Right common carotid artery plus branches (tissue), 1 donor: Measurements from ENCODE around the gene FAM172A.

DNA sequence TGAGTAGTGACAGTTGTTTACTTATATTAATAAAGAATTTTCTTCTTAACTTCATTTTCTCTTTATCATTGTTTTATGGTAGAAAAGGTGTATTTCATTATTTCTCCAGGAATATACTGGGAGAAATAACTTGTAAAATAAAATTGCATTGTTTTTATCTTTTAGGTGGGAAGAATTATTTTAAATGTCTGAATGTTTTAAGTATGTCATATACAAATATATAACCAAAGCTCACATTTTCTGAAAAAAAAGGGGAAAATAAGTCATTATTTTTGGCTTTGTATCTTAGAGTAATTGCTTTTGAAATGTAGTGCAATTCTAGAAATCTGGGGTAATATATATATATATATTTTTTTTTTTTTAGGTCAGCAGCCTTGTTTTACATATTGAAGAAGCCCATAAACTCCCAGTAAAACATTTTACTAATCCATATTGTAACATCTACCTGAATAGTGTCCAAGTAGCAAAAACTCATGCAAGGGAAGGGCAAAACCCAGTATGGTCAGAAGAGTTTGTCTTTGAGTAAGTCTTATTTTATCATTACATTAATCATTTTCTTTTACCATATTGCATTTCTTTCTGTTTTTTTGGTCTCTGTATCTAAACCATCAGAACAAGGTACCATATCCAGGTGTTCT is 38.8 kb downstream of the CCNH start:
- PRO-cap = no peak

DNA sequence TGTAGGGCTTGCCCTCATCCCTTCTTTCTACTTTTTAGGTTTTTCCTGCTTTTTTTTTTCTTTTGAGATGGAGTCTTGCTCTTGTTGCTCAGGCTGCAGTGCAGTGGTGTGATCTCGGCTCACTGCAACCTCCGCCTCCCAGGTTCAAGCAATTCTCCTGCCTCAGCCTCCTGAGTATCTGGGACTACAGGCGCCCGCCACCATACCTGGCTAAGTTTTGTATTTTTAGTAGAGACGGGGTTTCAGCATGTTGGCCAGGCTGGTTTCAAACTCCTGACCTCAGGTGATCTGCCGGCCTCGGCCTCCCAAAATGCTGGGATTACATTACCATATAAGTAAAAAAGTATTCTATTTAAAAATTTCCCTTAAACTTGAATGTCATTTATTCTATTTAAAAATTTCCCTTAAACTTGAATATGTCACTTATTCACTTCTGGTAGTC is 37.5 kb downstream of the CCNH start:
- PRO-cap = no peak

DNA sequence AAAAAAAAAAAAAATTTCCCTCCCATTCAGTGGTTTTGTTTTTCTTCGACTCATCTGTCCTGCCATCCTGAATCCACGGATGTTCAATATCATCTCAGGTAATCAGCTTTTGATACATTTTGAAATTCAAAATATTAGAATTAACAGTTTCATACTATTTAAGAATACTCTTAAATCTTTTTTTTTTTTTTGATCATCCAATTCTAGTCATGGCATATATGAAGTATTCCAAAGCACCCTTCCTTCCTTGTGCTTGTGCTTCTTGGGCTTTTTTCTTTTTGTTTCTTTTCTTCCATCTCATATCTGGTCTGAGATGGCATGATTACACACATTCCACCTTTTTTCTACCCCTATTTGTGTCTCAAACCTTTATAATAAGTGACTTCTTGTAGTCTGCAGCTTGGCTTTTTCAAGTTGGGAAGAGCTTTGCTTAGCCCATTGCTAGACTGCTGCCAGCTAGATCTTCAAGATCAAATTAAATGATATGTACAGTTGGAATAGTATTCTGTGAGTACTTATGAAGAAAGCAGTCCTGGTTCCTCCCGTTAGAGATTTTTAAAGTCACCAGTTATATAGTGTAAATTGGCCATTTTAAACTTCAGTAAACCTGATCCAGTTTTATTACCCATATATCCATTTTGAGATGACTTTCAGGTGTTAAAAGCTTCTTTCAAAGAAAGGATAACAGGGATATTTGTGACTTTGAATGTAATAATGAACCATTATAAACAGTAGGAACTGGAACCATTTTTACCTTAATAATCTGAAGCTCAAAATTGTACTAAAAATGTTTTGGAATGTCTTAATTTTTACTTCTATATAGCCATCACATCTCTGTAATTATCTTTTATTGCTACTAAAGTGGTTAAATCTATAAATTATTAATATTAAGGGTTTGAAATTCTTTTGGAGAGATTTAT is 28.8 kb downstream of the CCNH start:
- PRO-cap = no peak

DNA sequence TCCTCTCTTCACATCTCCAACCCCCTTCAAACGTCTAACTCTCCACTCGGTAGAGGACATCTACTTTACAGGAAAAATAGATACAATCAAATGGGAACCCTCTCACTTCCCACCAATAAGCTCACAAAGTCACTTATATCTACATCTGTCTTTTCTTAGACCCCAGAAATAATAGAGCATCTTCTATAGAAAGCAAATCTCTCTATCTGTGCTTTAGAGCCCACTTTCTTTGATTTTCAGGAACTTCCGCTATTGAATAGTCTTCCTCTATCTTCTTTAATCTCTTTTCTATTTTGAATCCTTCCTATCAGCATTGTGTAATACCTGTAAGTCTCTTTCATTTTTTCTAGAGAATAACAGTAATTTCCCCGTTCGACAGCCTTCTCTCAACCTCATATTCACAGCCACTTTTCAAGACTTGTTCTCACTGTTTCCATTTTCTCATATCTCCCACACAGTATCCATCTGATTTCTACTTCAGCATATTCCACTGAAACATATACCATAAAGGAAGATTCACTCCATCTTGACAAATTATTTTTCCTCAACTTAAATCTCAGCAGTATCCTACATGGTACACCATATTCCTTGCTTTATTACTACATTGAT is 26.8 kb downstream of the TMEM161B start:
- PRO-cap = no peak

DNA sequence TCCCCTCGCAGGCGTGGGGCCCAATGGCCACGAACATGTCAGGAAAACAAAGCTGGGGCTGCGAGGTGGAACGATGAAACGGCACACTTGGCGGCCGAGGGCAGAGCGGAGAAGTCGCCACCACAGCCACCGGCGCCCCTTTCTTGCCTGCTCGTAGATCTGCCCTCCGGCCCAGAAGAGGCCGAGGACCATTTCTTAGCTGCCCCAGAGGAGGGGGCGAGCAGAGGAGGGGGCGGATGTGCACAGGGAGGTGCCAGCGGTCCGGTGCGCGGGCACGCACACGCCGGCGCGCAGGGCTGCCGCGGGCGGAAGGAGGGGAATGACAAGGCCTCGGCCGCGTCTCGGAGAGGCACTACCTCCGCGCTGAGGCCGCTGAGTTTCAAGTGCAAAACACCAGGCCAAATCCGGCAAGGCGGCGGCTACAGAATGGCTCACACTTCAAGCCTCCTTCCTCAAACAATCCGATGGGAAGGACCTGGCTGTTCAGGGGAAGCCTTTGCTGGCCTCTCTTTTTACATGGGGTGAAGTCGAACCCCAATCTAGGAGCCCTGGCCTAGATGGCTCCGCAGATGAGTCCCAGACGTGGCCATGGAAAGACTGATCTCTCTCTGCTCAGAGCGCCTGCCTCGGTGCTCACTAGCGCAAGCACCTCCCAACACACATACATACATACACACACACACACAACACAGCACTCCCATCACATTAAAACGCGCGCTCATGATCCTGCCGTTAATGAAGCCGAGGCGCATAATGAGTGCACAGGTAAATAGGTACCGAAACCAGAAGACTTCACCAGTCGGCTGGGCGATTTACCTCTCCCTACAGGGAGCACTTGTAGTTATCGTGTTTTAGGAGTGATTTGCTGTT is 208.1 kb downstream of the MEF2C start:
- PRO-cap = bidirectional peak, plus-strand start at position 84 of the sequence, minus-strand start outside the sequence

GRCh38 chr5:88677920-88678932 is 204.8 kb downstream of the MEF2C start:
- PRO-cap = no peak

GRCh38 chr5:88689116-88689707 is 193.8 kb downstream of the MEF2C start:
- PRO-cap = no peak

GRCh38 chr5:88732139-88732622 is 150.8 kb downstream of the MEF2C start:
- PRO-cap = no peak

DNA sequence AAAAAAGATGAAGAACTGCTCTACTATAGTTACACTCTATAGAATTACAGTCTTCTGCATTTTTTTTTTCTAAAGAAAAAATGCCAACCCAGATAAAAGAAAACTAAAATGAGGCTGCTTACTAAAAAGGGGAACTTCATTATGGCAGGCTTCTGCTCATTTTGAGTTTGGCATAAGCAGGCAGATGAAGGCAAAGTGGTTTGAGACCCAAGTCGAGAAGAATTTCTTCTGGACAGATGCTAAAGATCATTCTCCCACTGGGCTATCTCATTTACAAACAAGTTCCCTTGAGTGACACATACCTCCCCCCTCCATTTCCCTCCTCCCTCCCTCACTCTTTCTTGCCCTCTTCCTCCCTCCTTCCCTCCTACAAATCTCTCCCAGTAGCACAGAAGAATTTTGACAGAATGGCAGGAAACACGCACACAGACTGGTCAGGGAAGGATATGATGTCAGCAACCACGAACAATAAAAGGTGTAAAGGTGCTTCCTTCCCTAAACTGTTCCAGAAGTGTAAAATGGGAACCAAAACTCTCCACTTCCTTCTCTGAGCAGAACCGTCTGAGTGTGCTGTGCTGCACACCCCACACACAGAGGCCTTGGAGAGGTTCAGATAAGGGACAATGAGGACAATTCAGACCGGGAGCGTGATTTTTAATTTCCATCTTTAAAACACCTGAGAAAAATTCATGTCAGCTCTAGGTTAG is 55.9 kb downstream of the MEF2C start:
- PRO-cap = bidirectional peak, plus-strand start at position 554 of the sequence, minus-strand start at position 241 of the sequence

GRCh38 chr5:90547998-90548624 is 10.5 kb upstream of the ADGRV1 start:
- PRO-cap = no peak

GRCh38 chr5:90915528-90915842 is 356.9 kb downstream of the ADGRV1 start:
- PRO-cap = no peak

DNA sequence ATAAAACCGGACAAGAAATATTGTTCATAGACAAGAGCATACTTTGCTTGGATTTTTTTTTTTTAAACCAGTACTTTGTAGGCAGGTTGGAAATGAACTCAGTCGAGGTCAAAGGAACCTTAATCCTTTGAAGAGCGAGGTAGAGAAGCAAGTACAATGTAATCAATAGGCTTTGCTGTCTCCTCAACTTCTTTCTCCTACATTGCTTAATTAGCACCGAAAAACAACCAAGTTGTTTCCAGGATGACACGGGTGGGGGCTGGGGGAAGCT is 683 bp upstream of the ARRDC3 start:
- PRO-cap = no peak

GRCh38 chr5:91436087-91436614 is 53.0 kb upstream of the ARRDC3 start:
- PRO-cap = no peak

GRCh38 chr5:93162041-93162716 is 420.8 kb upstream of the NR2F1 start:
- PRO-cap = no peak

- PRO-cap = no peak
These were observed 13.2 kb upstream of the NR2F1 start for GRCh38 chr5:93569841-93570108.

DNA sequence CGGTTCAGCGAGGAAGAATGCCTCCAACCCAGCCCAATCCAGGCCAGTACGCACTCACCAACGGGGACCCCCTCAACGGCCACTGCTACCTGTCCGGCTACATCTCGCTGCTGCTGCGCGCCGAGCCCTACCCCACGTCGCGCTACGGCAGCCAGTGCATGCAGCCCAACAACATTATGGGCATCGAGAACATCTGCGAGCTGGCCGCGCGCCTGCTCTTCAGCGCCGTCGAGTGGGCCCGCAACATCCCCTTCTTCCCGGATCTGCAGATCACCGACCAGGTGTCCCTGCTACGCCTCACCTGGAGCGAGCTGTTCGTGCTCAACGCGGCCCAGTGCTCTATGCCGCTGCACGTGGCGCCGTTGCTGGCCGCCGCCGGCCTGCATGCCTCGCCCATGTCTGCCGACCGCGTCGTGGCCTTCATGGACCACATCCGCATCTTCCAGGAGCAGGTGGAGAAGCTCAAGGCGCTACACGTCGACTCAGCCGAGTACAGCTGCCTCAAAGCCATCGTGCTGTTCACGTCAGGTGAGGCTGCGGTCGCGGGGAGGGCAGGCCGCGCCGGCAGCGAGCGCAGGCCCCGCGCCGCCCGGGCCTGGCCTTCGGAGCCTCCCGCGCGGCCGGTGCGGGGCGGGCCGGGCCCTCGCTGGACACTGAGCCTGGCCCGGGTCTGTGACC is 5.0 kb downstream of the NR2F1 start:
- PRO-cap = no peak

- PRO-cap = no peak
These were observed 18.6 kb downstream of the NR2F1 start for GRCh38 chr5:93601369-93602265.

DNA sequence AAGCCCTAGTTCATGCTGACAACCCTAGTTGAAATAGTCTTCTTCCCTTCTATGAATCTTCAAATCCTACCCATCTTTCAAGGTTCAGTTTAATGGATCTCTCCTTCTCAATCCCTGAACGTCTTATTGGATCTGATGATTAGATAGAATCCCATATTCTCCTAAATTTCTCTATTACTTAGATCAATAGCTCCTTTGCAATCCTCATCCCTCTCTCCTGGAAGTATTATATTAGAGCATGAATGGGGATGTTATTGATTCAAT is 45.1 kb downstream of the POU5F2 start:
- PRO-cap = no peak

DNA sequence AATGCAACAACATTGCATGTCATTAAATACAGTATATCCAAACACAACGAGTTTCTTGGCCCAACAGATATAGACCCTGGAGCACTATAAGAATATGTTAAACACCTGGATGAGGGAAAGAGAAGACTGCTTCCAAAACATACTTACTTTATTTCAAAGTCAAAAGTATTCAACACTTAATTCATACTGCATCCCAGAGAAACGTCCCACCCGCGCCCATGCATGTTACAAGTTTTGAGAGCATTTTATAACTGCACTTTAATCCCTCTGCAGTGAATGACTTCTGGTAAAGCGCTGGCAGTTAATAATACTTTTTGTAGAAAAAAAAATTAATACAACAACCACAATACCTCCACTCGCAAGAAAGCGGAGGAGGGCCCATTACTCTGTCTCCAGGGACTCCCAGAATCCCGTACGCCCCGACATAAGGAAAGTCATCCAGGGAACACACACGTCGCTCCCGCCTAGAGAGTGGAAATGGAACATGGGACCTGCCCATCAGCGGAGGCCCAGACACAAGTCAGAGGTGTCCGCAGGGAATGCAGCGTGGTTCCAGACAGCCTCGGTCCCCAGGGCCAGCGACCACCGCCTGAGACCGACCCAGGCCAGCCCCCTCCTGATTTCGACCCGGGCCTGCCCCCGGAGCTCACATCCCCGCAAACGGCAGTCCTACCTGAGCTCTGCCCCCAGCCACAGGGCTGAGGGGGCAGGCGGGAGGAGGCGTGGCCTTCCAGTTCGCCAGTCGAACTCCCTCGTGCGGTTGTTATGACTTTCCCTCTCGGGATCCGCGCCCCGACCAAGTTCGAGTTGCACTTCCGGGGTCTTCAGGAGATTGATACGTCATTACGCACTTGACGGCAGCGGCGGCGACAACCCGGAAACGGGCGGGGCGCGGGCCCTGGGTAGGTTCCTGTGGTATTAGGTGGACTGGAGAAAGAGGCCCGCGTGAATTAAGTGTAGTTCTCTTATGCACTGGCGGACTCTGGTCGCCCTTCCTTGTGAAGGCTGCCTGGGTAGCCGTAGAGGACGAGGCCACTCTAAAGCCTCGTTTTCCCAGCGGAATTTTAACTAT is at the start of gene FAM172A:
TSS of gene FAM172A (minus strand) at position 826 of the 1,072 bp plus-strand sequence.
- PRO-cap = unidirectional peak, plus-strand start at position 427 of the sequence; bidirectional peak, plus-strand start at position 879 of the sequence, minus-strand start at position 798 of the sequence

DNA sequence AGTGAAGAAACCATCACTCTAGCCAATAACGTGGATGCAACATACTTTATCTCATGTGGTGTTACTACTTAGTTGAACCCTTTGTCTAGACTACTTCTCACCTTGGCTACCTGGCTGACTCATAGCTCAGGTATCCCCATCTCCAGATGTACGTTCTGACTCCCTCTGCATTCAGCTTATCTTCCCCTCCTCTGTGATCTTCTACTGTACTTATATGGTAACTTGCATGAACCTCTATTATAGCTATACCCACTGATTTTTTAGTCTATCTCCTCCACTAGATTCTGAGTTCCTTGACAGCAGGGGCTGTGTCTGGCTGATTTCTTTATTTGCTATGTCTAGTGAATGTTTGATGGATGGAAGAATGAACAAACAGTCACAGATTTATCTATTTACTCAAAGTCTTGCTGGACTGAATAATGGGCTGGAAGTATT is 251.0 kb upstream of the FAM172A start:
- PRO-cap = no peak